Skin of body (tissue), 2 donors: ENCODE data around the genes PAK1, INTS4 and NARS2.

DNA sequence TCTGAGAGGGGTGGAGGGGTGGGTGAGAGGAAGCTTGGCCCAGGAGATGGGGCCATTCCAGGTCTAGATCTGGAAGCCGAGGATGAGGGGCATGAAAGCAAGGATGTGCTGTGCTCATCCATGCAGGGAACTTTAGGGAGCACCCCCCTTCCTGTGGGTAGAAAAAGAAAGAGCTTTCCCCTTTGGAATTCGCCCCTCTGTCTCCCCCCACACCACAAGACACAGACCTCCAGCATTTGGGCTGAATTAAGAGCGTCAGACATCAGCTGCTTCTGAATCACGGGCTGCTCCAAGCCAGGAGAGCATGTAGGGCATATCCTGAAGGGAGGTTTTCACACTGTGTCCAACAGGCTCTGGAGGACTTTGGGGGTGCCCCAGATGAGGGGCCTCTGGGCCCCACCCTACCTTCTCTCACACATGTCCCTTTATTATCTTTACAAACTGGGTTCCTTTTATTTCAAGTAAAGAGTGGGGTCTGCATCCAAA lies 53.0 kb downstream of the LRRC32 start:
- RAMPAGE, long total RNA: no peak

DNA sequence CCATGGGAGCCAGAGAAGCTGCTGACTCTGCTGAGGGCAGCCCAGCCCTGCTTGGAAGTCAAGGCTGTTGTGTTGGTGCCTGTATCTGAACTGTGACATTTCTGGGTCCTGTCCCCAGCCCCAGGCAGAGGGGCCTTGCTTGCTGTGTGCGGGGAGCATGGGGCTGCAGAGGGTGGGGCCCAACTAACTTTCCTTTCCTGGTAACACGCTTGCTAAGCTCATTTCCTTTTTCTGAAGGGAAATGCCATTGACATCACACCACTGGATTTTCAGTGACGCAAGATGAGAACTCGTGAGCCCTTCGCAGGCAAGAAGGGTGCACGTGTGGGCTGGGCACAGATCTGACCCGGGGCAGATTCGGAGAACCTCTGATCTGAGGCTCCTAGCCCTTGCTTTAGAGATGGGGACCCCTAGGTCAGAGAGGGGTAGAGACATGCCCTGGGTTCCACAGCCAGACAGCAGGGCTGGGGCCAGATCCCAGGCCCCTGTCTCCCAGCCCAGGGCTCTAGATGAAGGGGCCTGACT lies 41.0 kb downstream of the LRRC32 start:
- RAMPAGE, long total RNA: no peak

GRCh38 chr11:76668353-76668969 lies 2.1 kb downstream of the LRRC32 start:
- RAMPAGE, long total RNA: no peak

GRCh38 chr11:76763516-76764157 lies 19.5 kb upstream of the TSKU start:
- RAMPAGE, long total RNA: no peak

DNA sequence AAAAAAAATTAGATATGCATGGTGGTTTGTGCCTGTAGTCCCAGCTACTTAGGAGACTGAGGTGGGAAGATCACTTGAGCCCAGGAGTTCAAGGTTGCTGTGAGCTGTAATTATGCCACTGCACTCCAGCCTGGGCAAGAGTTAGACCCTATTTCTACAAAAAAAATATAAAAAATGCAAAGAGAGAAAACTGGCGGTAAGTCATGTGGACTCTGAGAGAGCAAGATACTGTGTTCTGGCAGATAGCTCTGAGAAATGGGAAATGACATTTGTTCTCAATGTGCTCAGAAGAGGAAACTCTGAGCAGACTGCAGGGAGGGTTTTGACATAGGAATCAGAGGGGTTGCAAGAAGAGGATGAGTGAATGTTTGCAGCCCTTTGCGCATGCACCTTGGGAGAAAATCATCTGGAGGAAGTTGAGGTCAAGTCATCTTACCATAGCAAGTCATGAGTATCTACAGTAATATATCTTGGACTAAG lies 2.4 kb downstream of the ACER3 start:
- RAMPAGE, long total RNA: no peak

DNA sequence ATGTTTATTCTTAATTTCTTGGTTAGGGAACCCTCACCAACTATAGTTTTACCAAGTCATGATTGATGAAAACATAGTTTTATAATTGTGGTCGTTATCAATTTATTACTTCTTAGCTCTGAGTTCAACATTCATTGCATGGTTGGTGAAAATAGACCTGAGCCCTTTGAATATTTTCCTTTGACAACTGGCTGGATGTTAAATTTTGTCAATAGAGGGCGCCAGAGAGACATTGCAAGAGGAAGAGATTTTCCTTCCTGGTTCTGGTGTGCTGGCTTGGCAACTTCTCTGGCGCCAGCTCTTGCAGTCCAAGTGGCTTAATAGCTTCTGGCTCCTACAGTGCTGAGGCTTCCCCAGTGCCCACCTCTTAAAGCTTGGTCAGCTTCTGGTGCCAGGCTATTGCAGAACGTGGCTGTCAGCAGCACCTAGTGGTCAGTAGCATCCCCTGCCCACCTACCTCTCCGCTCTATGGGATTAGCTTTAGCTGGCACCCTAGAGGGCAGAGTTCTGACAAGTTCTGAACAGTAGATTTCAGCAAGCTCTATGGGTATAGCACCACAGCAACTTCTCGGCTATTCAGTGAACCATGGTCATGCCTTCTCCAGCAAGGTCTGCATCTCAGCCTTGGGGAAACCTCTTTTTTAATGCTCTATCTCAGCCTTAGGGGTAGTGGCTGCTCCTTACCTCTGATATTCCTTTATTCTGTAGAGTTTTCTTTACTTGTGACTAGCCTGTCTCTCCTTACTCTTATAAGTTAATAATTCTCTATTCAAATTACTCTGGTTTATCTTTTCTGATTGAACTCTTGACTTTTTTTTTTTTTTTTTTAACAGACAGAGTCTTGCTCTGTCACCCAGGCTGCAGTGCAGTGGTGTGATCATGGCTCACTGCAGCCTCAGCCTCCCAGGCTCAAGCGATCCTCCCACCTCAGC lies 59.4 kb downstream of the ACER3 start:
- RAMPAGE, long total RNA: no peak

DNA sequence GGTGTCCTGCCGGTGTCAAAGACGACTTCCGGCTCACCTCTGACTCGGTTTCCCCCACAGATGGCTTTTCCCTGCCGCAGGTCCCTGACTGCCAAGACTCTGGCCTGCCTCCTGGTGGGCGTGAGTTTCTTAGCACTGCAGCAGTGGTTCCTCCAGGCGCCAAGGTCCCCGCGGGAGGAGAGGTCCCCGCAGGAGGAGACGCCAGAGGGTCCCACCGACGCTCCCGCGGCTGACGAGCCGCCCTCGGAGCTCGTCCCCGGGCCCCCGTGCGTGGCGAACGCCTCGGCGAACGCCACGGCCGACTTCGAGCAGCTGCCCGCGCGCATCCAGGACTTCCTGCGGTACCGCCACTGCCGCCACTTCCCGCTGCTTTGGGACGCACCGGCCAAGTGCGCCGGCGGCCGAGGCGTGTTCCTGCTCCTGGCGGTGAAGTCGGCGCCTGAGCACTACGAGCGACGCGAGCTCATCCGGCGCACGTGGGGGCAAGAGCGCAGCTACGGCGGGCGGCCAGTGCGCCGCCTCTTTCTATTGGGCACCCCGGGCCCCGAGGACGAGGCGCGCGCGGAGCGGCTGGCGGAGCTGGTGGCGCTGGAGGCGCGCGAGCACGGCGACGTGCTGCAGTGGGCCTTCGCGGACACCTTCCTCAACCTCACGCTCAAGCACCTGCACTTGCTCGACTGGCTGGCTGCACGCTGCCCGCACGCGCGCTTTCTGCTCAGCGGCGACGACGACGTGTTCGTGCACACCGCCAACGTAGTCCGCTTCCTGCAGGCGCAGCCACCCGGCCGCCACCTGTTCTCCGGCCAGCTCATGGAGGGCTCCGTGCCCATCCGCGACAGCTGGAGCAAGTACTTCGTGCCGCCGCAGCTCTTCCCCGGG lies 5.5 kb downstream of the B3GNT6 start:
- RAMPAGE, long total RNA: no peak

GRCh38 chr11:77086455-77087629 lies 15.8 kb upstream of the OMP start:
- RAMPAGE, long total RNA: no peak

DNA sequence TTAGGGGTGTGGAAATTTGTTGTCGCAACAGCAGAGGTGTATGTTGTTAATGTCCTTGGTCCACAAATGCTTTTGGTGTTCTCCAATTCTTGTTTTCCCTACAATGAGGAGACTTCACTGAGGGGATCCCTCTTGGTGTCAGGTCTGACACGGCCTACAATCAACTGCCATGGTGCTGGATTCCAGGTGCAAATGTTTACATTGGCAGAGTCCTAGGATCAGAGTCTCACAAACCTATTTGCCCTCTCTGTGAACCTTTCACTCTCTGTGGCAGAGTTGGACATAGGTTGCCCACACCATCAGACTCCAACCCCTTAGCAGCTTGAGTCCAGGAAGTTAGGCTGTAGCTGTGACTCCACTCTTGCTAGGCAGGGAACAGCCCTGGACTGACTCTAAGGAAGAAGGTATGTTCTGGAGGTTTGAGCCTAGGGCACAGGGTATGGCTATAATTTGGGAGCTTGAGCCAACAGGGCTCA lies 48.6 kb downstream of the GDPD4 start:
- RAMPAGE, long total RNA: no peak

GRCh38 chr11:77473885-77474542 lies at the start of gene PAK1:
PAK1 (minus strand) TSS chr11:77474094.
- RAMPAGE, long total RNA: no peak

GRCh38 chr11:77636602-77637334 lies 826 bp downstream of the CLNS1A start:
- RAMPAGE, long total RNA: no peak

GRCh38 chr11:77819786-77820456 lies 601 bp downstream of the RSF1 start:
- RAMPAGE, long total RNA: no peak

GRCh38 chr11:77994513-77995550 lies at the start of gene INTS4:
INTS4 (minus strand) TSS chr11:77994668.
- RAMPAGE, long total RNA: no peak

DNA sequence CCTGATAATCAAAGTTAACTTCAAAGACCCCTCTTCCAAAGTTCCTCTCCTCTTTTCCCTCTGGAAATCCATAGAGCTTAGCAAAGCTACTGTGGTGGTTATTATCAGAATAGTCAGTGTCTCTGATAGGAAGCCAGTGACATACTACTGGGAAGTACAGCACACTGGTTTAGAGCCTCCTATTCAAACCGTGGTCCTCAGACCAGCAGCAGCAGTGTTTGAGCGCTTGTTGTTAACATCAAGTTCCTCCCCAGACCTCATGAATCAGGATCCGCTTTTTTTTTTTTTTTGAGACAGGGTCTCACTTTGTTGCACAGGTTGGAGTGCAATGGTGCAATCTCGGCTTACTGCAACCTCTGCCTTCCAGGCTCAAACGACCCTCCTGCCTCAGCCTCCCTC lies 1.2 kb downstream of the NDUFC2 start:
- RAMPAGE, long total RNA: no peak

GRCh38 chr11:78158757-78159038 lies 19.3 kb upstream of the ALG8 start:
- RAMPAGE, long total RNA: no peak

DNA sequence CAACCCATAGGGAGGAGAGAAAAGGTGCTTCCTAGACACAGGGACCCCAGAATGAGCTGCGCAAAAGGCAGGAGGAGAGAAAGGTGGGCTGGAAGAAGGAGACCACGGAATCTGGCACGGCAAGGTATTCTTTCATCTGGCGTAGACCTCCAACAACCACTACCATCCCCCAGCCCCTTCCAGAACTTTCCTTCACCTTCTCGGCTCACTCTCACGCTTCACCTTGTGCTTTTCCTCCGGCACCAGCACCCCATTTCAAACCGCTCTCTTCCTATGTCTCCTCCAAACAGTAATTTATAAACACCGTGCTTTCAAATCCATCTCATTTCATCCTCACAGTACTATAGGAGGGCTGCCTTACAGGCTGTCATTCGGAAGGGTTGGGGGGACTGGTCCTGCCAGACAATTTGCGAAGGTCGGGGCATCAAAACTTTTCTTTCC lies 1.0 kb downstream of the KCTD21 start:
- RAMPAGE, long total RNA: no peak

DNA sequence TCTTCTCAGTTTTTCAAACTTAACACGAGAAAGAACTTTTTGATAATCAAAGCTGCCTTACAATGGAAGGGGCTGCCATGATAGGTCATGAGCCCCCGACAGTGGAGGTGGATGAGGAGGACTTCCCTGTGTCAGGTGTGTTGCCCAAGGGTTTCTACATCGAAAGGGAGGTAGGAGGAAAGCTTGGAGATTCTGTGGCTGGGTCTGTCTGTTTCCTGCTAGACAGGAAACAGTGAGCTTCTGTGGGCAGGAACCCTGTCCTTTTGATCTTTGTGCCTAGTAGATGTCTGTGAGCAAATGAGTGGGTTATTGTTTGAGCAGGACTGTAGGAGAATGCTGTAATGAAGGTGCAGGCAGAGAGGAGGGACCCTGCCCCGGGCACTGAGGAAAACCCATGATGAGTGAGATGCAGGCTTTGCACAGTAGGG lies 13.9 kb downstream of the USP35 start:
- RAMPAGE, long total RNA: no peak

DNA sequence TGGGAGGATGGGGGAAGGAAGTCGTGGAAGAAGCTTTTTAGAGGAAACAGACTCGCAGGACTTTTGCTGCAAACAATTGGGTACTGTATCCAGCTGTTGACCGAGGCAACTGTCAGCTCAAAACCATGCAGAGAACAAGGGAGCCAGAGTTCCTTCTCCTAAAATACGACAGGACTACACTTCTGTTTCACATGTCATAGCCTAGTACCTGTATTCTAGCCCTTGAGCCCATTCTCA lies 66.7 kb downstream of the GAB2 start:
- RAMPAGE, long total RNA: no peak

GRCh38 chr11:78363919-78364533 lies 53.6 kb downstream of the GAB2 start:
- RAMPAGE, long total RNA: no peak

- RAMPAGE, long total RNA: no peak
Observed at GRCh38 chr11:78574208-78575046, at the start of gene NARS2. NARS2 (minus strand) TSS chr11:78574864.